Aorta (tissue), 1 donor: ENCODE measurements around a stretch of chr14.

- PRO-cap = no peak
Observed at GRCh38 chr14:102544054-102544294, 34.4 kb upstream of the ANKRD9 start.

DNA sequence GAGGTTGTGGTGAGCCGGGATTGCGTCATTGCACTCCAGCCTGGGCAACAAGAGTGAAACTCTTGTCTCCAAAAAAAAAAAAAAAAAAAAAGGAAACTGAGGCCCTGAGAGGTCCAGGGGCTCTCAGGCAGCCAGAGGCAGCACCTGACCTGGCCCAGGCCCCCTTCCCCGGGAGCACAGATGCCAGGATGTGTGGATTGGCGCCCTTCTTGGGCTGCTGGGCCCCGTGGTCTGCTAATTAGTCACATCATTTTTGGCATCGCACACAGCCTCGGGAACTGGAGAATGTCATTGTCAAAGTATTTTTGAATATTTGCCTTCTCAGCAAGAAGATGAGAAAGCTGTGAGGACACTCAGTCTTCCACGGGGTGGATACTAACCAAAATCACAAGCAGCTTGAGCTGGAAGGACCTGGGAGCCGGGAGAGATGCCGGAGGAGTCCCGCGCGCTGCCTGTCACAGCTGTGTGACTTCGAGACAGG, 12.6 kb upstream of the RCOR1 start:
- PRO-cap = no peak

DNA sequence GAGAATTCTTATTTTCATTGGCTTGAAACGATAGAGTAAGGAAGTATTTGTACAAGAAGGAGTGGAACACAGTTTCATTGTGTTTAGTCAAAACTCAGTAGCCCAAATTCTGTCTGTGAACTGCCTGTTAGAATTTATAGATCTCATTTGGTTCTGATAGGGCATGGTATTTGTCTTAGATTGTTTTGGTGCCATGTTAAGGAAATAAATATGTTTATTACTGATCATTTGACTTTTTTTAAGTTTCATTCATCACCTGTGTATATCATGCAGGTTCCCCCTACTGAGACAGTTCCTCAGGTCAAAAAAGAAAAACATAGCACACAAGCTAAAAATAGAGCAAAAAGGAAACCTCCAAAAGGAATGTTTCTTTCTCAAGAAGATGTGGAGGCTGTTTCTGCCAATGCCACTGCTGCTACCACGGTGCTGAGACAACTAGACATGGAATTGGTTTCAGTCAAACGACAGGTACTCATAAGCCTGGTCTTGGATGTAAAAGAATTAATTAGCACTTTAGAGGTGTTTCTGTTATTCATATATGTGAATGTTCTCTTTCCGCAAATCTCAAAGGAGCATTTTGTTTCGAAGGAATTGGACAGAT, 63.0 kb upstream of the TRAF3 start:
- PRO-cap = no peak

GRCh38 chr14:102750043-102750414, 27.2 kb upstream of the TRAF3 start:
- PRO-cap = no peak

- PRO-cap = no peak
Observed at GRCh38 chr14:102768246-102768641, 9.0 kb upstream of the TRAF3 start.

- PRO-cap = no peak
Observed at GRCh38 chr14:102776879-102777227, 396 bp upstream of the TRAF3 start.

GRCh38 chr14:102822321-102822991, 45.2 kb downstream of the TRAF3 start:
- PRO-cap = no peak

- PRO-cap = no peak
Observed at GRCh38 chr14:103055704-103056200, 1.6 kb downstream of the CDC42BPB start.

DNA sequence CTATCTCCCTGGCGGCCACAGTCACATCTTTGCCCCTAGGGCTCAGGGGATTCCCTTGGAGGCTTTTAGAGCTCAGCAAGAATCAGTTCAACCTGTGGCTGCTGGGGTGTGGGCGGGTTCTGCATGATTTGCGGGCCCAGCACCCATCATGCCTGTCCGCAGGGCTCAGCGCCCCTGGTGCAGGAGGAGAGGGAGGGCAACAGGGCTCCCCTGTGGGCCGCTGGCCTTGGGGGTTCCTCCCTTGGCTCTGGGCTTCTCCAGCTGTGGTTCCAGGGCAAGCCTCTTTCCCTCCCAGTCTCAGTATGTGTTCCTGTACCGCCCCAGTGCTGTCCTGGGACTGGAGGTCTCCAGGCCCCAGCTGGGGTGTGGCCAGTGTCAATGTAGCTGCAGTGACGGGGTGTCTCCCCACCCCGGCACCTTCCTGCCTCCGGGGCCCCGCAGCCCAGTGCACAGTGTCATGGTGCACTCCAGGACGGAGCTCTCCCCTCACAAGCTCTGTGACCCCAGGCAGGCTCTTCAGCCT, 10.0 kb upstream of the LBHD2 start:
- PRO-cap = no peak

- PRO-cap = no peak
Observed at GRCh38 chr14:103102538-103103049, 8.1 kb downstream of the EXOC3L4 start.

- PRO-cap = no peak
Observed at GRCh38 chr14:103124034-103124222, 667 bp downstream of the TNFAIP2 start.

DNA sequence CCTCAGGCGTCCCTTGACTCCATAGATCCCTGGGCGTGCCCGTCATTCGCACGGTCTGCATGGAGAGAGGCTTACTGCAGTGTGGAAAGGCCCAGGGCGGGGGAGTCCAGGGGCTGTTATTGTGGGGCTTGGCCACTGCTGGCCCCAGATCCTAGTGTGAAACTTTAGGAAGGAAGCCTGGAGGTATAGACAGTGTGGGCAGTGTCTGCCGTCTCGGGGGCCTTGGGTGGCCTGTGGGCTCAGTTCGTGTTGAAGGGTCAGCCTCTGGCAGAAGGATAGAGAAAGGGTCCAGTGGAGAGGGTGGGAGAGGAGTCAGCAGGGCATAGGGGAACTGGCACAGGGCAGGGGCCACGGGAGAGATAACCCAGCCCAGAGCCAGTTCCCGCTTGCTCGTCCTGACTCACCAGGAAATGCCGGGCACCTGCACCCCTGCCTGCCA, 5.1 kb downstream of the TNFAIP2 start:
- PRO-cap = no peak

DNA sequence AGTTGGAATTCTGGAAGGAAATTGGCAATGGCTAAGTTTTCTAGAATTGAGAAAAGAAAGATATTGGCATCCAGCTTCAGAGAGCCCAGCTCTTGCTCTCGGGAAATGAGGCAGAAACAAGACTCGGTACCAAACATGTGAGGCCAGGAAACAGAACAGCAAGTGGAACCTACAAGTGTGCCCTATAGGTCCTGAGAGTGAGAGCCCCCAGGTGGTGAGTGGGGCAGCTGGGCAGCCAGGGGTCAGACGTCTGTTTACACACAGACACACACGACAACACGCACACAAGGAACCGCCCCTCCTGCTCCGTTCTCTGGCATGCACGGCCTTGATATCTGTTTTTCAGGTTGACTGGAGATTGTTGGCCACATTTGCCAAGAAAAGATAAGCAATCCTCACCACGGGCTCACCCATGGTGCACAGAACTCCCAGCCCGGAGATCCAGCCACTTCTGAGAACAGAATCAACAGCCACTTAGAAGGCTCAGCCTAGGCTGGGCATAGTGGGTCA, 19.6 kb upstream of the EIF5 start:
- PRO-cap = no peak

GRCh38 chr14:103338898-103339987, 5.2 kb downstream of the EIF5 start:
- PRO-cap = no peak

- PRO-cap = no peak
Observed at GRCh38 chr14:103377824-103378579, 7.2 kb upstream of the MARK3 start.

- PRO-cap = no peak
Observed at GRCh38 chr14:103387217-103387527, 2.0 kb downstream of the MARK3 start.

- PRO-cap = no peak
Observed at GRCh38 chr14:103520684-103521178, 1.9 kb downstream of the CKB start.

DNA sequence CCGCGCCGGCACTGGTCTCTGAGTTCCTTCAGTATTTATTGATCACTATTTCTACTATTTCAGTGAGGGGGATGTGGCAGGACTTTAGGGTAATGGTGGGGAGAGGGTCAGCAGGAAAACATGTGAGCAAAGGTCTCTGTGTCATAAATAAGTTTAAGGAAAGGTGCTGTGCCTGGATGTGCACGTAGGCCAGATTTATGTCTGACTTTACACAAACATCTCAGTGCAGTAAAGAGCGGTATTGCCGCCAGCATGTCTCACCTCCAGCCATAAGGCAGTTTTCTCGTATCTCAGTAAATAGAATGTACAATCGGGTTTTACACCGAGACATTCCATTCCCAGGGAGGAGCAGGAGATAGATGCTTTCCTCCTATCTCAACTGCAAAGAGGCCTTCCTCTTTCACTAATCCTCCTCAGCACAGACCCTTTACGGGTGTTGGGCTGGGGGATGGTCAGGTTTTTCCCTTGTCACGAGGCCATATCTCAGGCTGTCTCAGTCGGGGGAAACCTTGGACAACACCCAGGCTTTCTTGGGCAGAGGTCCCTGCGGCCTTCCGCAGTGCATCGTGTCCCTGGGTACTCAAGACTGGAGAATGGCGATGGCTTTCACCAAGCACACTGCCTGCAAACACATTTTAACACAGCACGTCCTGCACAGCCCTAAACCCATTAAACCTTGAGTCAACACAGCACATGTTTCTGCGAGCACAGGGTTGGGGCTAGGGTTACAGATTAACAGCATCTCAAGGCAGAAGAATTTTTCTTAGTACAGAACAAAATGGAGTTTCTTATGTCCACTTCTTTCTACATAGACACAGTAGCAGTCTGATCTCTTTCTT, 2.6 kb upstream of the CKB start:
- PRO-cap = no peak

- PRO-cap = no peak
Observed at GRCh38 chr14:103561781-103562511, 511 bp downstream of the BAG5 start.

DNA sequence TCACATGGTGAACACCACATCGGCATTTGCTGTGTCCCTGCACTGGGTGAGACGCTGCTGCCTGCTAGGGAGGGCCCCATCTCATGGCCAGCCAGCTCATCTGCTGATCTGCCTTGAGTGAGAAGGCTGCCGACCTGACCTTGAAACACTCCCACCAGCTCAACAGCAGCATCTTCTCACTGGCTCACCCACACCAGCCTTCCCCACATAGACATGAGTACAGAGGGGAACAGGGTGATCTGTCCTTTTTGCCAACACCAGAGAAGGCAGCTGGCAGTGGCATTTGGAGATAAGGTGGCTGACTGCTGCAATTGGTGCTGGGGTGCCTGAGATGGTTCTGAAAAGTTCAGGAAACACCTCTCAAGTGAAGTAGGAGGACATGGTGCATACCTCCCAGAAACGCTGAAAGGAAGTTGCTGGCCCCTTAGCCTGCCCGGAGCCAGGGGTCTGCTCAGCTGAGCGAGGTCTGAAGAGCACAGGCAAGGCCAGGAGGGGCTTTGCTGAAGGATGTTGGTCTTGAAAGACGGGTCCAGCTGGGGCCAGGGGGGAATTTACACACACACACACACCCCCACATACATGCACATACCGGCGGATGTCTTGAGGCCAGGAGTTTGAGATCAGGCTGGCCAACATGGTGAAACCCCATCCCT, 14.2 kb upstream of the PPP1R13B start:
- PRO-cap = no peak